Measurements from ENCODE around the genes H1-6 and H4C7.

DNA sequence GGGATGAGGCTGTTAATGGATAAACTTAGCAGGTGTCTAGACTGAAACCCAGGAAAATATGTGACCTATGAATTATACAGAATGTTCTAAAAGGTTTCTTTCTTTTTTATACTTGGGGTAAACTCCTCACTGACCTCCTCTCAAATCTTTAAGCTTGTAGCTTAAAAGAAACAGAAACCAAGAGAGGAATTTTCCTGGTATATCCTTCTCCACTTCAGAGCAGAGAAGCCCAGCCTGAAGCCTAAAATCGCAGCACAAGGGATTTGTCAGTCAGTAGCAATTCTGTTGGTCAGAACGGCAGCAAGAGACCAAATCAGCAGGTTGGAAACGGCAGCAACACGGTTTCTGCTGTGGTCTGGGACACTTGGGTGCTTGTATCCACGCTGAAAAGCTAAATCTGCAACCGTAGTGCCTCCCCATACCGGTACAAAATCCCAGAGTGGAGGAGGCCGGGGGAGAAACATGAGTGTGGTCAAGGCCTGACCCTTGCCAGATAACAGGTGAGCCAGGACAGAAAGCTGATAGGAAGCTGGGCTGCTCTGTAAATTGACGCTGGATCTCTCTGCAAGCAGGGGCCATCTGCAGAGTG, 99.5 kb upstream of the RIPOR2 start:
- PRO-cap = no peak

GRCh38 chr6:25137414-25137911, 141.7 kb upstream of the CARMIL1 start:
- PRO-cap = no peak

DNA sequence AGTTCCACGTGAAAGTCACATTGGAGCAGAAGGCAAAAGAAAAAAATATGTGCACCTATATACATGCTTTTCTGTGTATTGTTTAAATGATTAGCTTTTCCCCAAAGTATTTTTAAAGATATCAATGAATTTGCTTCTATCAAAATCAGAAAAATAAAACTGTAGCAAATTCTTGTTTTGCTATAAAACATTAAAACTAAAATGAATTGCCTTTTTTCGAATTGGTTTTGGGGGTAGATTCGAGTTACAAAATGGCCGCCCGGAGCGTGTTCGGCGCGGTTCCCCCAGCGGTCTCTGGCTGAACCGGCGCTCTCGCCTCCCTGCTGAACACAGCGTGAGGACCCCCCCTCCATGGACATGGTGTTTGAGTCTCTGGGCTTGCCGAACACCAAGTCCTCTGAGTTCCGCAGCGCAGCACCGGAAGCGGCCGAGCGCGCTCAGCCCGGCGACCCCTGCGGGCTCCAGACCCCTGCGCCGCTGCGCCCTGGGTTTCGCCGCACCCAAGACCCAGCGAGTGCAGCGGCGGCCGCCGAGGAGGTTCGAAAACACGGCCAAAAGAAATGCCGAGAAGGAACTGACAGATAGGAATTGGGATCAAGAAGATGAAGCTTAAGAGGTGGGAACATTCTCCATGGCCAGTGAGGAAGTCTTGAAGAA, 139.6 kb upstream of the CARMIL1 start:
- PRO-cap = no peak

DNA sequence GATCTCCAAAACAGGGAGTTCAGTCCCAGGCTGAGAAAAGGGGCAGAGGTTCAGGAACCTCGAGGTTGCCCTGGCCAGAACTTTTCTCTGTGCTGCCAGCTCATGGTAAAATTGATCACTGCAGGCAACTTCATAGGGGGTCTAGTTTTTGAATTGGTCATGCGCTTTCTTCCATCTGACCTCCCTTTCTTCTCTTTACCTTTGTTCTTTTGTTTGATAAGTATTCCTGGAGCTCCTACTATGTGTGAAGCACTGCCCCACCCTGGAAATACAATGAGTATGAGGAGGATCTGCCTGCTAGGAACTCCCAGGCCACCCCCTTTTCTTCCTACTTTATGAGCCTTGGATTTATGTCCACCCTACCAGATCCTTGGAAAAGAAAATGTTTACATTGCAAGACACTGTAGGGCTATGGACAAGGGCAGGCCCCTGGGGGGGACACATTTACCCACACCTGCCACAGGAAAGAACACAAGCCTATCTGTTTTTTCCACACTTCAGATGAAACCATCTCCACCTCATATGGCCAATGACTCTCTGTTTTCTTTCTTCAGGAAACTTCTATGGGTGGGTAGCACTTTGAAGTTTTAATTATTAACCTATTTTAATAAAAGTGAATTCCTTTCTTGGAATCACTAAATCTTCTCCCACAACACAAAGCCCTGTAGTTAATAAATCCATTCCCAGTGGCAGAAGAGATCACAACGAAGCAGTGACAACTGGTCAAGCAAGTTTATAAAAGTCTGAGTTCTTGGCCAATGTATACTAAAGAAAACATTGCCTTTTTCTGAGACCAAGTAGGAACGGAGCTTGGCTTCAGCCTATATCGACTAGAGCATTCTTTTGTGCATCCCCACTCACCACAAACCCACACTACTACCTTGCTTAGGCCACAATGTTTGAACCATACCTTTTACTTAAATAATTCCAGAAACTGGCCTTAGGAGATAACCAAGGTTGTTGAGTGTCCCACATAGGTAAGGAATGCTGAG, 125.2 kb upstream of the CARMIL1 start:
- PRO-cap = no peak

DNA sequence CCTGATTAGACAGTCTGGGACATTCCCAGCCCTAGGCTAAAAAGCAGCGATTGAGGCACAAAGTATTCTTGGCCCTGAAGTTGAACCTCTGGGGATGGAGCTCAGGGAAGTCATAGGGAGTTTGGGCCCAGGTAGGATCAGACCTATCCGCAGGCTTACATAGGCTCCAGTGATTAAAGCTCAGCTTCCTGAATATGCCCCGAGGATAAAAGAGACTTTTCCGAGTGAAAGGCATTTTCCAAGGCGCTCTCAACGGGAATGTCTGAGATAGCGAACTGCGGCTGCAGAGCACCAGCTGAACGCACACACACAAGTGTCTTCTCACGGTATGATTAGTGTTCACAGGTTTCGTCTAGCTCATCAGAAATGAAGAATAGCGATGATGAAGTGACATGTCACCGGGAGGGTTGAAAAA, 717 bp upstream of the CARMIL1 start:
- PRO-cap = no peak

DNA sequence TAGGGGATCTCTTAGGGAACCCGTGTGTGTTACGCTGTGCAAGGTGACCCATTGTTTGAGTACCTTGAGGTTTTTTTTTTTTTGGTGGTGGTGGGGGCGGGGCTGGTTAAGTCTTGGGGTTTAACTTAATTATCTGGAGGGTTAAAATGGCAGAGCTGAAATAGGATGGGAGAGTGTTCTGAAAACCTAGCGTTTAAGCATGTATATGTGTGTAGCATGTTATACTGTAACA, 1.3 kb downstream of the CARMIL1 start:
- PRO-cap = bidirectional peak, plus-strand start at position 141 of the sequence, minus-strand start outside the sequence

GRCh38 chr6:25326417-25326741, 47.2 kb downstream of the CARMIL1 start:
- PRO-cap = no peak

- PRO-cap = no peak
These were observed 127.3 kb upstream of the SCGN start for GRCh38 chr6:25524623-25525139.

GRCh38 chr6:25830844-25831286, 987 bp downstream of the SLC17A1 start:
- PRO-cap = no peak

DNA sequence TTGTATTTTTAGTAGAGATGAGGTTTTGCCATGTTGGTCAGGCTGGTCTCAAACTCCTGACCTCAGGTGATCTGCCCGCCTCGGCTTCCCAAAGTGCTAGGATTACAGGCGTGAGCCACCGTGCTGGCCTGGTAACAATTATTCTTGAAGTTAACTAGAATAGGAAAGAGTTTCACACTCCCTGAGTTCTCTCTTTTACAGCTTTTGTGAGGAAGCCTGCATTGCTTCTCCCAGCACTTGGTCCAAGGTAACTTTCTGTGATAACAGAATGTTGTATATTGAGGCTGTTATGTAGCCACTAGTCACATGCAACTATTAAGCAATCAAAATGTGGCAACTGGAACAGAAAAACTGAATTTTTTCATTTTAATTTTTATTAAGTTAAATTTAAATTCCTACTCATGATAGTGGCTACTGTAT, 2.4 kb downstream of the TRIM38 start:
- PRO-cap = no peak

- PRO-cap = bidirectional peak, plus-strand start at chr6:26034015, minus-strand start at chr6:26033616
These were observed 471 bp upstream of the H2AC4 start for GRCh38 chr6:26033671-26034507.

- PRO-cap = no peak
These were observed at the start of gene H1-6 for GRCh38 chr6:26107959-26108249. Gene H1-6 (minus strand): TSS chr6:26108135.

DNA sequence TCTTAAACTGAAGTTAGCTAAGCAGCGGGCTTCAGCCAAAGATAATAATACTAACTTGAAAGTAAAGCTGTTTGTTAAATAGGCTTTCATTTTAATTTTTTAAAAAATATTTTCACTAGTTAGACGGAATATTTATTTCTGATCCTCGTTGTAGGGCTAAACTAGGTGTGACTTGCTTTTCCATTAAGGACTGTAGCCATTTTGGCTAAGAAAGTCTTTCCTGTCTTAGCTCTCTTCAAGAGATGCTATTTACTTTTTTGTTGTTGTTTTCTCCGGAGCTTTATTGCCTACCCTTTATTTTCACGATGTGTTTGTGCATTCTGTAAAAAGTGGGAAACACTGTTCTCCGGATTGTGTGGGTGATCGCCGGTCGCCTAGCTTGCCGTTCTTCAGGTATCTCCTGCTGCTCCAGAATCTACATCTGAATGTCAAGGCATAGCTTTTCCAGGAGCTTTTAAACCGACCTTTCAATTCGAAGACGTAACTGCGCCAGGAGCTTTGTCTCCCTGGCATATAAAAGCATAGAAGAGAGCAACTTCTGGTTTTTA, 510 bp upstream of the H2BC6 start:
- PRO-cap = unidirectional peak, minus-strand start at position 427 of the sequence

DNA sequence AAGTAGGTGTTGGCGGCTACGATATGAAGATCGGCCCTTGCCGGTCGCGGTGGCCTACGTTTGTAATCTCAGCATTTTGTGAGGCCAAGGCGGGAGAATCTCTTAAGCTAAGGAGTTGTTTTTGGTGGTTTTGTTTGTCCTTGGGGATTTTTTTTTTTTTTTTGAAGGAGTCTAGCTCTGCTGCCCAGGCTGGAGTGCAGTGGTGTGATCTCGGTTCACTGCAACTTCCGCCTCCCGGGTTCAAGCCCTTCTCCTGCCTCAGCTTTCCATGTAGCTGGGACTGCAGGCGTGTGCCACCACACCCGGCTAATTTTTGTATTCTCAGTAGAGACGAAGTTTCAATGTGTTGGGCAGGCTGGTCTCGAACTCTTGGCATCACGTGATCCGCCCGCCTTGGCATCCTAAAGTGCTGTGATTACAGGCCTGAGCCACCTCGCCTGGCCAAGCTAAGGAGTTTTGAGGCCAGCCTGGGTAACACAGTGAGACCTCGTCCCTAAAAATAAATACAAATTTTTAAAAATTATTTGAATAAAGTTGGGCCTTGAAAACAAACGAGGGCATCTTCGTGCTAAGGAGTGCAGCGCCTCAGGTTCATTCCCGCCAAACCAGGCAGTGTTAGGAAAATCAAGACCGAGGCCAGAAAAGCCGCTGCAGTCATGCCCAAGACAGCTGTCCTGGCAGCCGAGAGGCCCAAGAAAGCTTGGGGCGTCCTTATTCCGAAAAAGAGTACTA, 1.2 kb downstream of the H3C4 start:
- PRO-cap = no peak

GRCh38 chr6:26205183-26205898, 931 bp downstream of the H4C5 start:
- PRO-cap = bidirectional peak, plus-strand start at chr6:26205531, minus-strand start at chr6:26205352

DNA sequence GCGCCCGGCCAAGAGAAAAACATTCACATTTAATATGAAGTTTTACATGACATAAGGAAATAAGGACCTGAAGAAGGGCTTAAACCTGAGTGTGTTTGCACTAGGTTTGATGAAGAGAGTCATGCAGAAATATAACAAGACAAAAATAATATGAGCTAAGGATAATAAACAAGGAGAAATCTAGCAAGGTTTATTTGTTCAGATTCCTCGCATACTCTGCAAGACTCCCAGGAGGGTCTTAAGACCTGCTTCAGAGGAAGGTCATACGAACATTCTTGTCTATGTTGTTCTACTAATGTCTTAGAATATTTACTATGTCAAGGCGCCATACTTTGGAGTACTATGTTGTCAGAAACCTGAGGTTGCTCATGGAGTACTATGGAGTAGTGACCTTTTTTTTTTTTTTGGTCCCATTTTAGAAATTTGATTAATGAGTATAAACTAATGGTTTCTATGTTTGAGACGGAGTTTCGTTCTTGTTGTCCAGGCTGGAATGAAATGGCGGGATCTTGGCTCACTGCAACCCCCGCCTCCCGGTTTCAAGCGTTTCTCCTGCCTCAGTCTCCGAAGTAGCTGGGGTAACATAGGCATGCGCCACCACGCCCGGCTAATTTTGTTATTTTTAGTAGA, 2.0 kb downstream of the H2BC8 start:
- PRO-cap = no peak

DNA sequence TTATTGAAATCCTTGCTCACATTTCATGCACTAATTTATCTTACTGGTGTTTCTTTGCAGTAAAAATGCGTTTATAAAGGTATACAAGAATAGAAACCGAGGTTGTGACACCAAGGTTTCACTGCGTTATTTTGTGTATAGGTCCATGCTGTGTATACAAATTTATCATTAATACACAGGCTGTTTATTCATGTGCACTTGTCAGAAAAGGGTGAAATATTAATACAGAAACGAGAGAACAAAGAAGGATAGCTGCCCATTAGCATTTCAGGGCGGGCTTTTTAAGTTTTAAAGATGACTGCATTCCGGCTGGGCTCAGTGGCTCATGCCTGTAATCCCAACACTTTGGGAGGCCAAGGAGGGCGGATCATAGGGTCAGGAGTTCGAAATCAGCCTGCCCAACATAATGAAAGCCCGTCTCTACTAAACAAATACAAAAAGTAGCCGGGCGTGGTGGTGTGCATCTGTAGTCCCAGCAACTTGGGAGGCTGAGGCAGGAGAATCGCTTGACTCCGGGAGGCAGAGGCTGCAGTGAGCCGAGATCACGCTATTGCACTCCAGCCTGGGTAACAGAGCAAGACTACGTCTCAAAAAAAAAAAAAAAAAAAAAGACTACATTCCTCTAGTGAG, 932 bp downstream of the H2AC8 start:
- PRO-cap = no peak

DNA sequence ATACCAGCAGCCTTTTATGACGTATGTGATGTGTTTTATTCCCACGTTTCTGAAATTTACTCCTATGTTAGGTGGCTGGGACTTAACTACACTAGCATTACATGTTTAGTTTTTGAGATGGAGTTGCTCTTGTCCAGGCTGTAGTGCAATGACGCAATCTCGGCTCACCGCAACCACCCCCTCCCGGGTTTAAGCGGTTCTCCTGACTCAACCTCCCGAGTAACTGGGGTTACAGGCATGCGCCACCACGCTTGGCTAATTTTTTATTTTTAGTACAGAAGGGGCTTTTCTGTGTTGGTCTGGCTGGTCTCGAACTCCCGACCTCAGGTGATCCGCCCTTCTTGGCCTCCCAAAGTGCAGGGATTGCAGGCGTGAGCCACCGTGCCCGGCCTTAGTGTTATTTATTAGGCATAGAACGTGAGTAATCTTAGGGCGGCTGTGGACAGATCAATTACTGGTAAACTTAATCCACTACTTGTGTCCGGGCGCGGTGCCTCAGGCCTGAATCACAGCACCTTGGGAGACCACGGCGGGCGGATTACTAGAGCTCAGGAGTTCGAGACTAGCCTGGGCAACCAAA, 904 bp downstream of the H4C6 start:
- PRO-cap = no peak

GRCh38 chr6:26246769-26247297, at the start of gene H4C7:
Gene H4C7 (minus strand): TSS chr6:26246996.
- PRO-cap = no peak

DNA sequence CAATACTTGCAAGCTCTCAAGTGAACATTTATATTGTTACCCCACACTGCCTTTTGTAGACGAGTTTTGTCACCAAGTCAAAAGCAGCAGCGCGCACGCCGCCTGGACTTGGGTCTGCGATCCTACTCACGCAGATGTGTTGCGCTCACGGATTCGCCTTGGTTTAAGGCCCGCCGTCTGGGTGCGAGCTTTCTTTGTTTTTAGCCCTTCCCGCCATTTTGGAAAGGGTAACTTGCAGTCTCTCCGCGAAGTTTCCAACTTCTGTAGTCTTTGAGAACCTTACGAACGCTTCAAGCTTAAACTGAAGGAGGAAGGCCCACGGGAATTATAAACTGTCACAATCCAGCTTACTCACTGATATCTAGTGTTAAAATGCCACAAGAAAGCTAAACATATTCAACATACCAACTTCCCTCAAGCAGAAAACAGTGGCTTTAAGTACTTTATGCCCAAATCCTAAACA, 764 bp downstream of the H4C8 start:
- PRO-cap = bidirectional peak, plus-strand start at position 80 of the sequence, minus-strand start at position 138 of the sequence